ENCODE results near the genes CAPN13, CAPN14 and NLRC4.

GRCh38 chr2:30239152-30239965 is 8.0 kb downstream of the LBH start:
- CAGE, long polyA plus RNA = no peak
- RRBS = no CpG with 5 or more reads among the region's 17 CpGs

GRCh38 chr2:30284302-30284906 is 53.1 kb downstream of the LBH start:
- CAGE, long polyA plus RNA = no peak
- RRBS = no CpG with 5 or more reads among the region's 11 CpGs

DNA sequence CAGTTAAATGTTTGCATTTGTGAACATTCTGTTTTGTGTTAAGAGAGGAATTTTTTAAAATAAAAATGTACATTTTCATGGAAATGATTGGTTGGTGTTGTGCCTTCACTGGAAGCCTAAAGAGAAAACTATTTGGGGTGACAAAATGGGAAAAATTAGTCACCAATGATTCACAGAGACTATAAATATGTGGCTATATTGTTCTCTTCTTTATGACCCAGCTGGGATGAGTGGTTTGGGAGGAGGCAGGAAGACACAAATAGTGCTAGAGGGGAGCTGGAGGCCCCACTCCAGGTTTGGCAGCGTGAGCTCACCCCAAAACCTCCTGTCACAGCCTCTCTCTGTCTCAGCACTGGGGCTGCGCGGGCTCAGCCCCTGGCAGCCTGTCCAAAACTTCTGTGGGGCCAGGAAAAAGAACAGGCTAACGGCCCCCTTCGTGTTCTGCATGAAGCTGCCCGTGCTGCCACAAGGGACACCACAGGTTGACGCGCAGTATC is 73.2 kb upstream of the LCLAT1 start:
- CAGE, long polyA plus RNA = no peak
- RRBS = no CpG with 5 or more reads among the region's 8 CpGs

DNA sequence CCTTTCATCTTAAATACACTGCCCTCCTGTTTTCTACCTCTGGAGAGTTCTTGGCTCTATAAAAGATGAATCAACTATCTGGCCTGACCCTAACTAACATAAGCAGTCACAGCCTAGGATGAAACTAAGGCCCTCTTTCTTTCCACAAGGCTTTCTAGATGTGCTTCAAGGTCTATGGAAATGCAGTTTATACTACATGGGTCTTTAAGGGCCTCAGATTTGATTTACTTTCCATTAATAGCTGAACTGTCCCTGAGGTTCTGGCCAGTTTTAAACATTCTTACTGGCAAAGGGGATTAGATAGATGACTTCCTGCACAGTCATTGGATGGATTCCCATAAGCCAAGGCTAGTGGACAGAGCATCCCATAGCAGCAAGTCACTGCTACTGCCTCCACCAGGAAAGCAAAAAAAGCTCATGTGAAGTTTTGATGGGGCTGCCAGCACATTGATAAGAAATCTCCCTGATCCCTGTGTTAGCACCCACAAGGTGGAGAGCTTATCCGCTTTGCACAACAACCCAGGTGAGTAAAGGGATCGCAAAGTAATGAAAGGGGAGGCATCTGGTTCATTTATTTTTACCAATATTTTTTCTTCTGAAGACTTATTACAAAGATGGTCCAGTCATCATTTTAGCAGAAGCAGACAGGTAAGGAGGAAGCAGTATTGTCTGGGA is 38.0 kb upstream of the LCLAT1 start:
- CAGE, long polyA plus RNA = no peak
- RRBS = no CpG with 5 or more reads among the region's 2 CpGs

DNA sequence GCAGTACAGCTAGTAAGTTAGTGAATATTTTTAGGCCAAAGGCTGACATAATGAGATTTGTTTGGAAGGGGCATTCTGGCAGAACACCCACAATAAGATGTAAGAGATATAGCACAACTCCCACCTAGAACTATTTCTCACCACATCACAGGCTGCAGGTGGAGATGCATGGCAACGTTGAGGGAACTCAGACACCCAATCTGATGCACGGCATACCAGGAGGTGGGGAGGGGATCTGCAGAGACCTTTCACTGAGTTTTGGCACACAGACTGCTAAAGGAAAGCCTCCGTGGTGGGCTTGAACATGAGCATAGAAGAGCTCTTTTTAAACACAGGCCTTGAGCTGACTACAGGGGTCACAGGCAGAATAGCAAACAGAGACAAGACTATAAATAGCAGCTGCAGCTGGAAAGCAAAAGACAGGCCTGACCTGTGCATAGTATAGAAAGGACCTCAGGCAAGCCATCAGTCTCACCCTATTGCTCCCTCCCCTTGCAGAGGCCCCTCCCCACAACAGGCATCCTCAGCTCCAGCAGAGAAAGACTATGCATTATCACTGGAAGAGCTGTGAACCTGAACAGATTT is 25.5 kb upstream of the LCLAT1 start:
- CAGE, long polyA plus RNA = no peak
- RRBS = no CpG with 5 or more reads among the region's 3 CpGs

GRCh38 chr2:30511250-30511594 is 64.2 kb downstream of the LCLAT1 start:
- CAGE, long polyA plus RNA = no peak
- RRBS = no CpG with 5 or more reads among the region's 4 CpGs

DNA sequence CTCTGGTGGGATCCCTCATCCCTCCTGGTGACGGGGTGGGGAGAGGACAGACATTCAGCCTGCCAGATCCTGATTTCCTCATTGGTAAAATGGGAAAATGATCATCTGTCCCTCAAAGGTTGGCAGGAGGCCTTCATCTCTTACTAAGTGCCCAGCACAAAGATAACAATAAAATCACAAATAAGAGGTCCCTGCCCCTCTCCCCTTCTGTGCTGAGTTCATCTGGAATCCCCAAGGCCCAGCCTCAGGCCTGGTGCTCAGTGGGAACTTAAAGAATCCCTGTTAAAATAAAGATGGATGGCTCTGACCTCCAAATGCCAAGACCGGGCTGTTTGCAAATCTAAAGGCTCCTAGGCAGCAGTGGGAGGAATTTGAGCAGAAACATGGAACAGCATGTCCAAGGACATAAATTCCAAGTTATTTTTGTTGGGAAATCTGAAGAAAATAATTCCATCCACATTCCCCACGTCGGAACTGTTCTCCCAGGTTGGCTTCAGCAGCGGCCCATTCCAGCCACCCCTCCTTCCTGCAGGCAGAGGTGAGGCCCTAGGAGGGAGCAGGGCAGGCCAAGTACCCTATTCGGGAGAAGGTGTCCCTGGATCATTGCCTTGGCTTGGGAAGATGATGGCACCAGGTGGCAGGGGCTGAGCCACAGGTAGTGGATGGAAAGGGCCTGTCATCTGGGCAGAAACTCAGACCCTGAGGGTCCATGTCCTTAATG is 117.2 kb downstream of the CAPN13 start:
- CAGE, long polyA plus RNA = no peak
- RRBS = no CpG with 5 or more reads among the region's 6 CpGs

- CAGE, long polyA plus RNA = no peak
- RRBS = no CpG with 5 or more reads among the region's 8 CpGs
Observed at GRCh38 chr2:30807217-30807873, at the start of gene CAPN13. Gene CAPN13, minus strand, starts transcription at chr2:30807446.

GRCh38 chr2:31217451-31217732 is at the start of gene CAPN14:
Gene CAPN14, minus strand, starts transcription at chr2:31217515.
- CAGE, long polyA plus RNA = no peak
- RRBS = no CpG with 5 or more reads among the region's 4 CpGs

- CAGE, long polyA plus RNA = no peak
- RRBS = no CpG with 5 or more reads among the region's 29 CpGs
Observed at GRCh38 chr2:31266059-31266973, 32.4 kb downstream of the EHD3 start.

GRCh38 chr2:31319678-31320320 is 85.8 kb downstream of the EHD3 start:
- CAGE, long polyA plus RNA = no peak
- RRBS = no CpG with 5 or more reads among the region's 5 CpGs

DNA sequence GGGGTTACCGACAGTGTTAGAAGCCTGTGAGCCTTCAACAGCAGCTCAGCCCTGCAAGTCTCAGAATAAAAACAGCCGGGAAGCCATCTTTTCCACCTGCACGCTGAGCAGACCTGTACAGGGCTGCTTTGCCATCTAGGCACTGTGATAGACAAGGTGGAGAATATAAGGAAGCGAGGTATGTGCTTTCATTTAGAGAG is 49.1 kb downstream of the XDH start:
- CAGE, long polyA plus RNA = no peak
- RRBS = no CpG with 5 or more reads among the region's 4 CpGs

GRCh38 chr2:31384727-31385353 is 29.7 kb downstream of the XDH start:
- CAGE, long polyA plus RNA = no peak
- RRBS = no CpG with 5 or more reads among the region's 3 CpGs

DNA sequence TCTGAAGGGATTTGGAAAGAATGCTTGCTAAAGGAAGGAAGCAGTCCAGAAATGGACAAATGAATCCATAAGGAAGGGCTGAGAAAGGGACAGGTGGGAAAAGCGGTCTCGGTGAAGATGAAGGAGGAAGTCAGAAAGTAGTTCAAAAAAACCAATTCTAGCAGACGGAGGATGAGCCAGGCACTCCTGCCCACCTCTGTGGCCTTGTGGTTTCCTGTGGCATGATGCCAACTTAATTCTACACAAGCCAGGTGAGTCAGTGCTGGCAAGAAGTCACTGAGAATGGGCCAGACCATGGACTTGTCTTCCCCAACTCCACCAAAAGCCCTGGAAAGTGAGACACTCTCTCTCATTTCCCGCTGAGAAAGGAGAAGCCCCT is 15.5 kb upstream of the XDH start:
- CAGE, long polyA plus RNA = no peak
- RRBS = no CpG with 5 or more reads among the region's 4 CpGs

GRCh38 chr2:32065490-32065940 is 2.2 kb downstream of the SPAST start:
- CAGE, long polyA plus RNA = no peak
- RRBS = no CpG with 5 or more reads among the region's 1 CpG

- CAGE, long polyA plus RNA = no peak
- RRBS = no CpG with 5 or more reads among the region's 4 CpGs
Observed at GRCh38 chr2:32264663-32265194, at the start of gene NLRC4. Gene NLRC4, minus strand, starts transcription at chr2:32264886.

DNA sequence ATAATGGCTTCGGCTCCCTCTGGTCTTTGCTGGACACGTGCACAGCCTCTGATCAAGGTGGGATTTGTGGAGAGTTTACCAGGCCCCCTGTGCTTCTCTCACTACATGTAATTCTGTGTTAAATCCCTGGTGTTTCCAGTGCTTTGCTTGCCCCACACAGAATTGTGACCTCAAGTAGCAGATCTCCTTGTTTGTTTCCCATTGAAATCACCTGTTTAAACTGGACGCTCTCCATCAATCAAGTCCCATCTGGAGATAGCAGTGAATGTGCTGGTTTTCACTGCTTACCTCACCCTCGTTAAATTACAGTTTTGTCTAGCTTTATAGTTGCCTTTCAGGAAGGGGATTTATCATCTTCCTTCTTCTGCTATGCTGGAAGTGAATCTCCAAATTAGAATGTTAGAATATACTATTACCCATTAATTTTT is 71.4 kb downstream of the BIRC6 start:
- CAGE, long polyA plus RNA = no peak
- RRBS = no CpG with 5 or more reads among the region's 4 CpGs

DNA sequence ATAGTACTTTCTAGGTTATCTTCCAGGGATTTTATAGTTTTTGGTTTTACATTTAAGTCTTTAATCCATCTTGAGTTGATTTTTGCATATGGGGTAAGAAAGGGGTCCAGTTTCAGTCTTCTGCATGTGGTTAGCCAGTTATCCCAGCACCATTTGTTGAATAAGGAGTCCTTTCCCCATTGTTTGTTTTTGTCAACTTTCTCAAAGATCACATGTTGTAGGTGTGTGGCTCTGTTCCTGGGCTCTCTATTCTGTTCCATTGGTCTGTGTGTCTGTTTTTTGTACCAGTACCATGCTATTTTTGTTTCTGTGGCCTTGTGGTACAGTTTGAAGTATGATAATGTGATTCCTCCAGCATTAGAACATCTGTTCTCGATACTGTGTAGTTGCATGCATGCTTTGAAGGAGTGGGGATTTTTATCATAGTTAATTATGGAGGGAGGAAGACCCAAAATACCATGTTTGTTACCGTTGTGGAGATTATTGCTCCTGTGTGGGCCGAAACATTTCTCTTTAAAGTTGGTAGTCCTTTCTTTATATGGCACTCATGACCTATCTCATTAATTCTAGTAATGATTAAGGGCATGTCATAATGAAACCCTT is 87.4 kb downstream of the TTC27 start:
- CAGE, long polyA plus RNA = no peak
- RRBS = no CpG with 5 or more reads among the region's 3 CpGs

- CAGE, long polyA plus RNA = no peak
- RRBS = no CpG with 5 or more reads among the region's 2 CpGs
Observed at GRCh38 chr2:33042068-33042682, 95.4 kb downstream of the LTBP1 start.

GRCh38 chr2:33111106-33111469 is 164.3 kb downstream of the LTBP1 start:
- CAGE, long polyA plus RNA = no peak
- RRBS = no CpG with 5 or more reads among the region's 10 CpGs